Keratinocyte (primary cell): ENCODE results near the genes VWF and TNFRSF1A.

CAGE:
- cytosol, long polyA minus RNA, result no peak
- cytosol, long polyA plus RNA, result no peak
- long polyA plus RNA, result no peak
- nucleus, long polyA minus RNA, result no peak
- nucleus, long polyA plus RNA, result no peak
These were observed 33.0 kb downstream of the KCNA5 start for GRCh38 chr12:5076581-5077105.

DNA sequence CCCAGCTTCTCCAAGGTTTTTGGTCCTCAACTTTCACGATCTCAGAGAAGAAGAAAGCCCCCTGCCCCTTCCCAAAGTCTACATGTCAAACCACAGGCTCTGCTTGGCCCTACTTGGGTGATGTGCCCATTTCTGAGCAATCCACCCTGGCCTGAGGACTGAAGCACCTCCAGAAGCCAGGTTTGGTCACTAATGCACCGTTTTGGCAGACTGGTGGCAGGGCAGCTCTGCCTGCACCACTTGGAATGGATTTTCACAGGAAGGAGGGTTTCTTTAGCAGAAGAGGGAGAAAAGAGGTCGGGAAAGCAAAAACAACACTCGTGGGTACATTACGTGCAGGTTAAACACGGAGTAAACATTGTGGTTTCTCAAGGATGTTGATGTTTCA lies 70.7 kb downstream of the KCNA5 start:
CAGE:
- cytosol, long polyA minus RNA, result no peak
- cytosol, long polyA plus RNA, result no peak
- long polyA plus RNA, result no peak
- nucleus, long polyA minus RNA, result no peak
- nucleus, long polyA plus RNA, result no peak

DNA sequence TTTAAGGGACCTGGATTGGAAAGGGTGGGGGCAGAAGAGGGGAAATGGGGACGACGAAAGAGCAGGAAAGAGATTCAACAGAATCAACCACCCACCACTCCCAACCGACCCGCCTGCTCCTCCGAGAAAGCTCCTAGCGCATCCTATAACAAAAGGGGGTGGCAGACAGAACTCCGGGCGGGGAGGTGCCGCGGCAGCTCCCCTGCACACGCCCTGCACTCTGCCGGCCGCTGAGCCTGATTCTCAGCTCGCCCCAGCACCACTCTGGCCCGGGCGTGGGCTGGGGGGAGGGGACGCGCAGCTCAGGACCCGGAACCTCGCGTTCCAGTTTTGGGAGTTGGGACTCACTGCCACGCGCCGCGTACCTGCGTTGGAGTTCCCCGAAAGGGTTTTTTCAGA lies 782 bp downstream of the NTF3 start:
CAGE:
- cytosol, long polyA minus RNA, result no peak
- cytosol, long polyA plus RNA, result no peak
- long polyA plus RNA, result no peak
- nucleus, long polyA minus RNA, result no peak
- nucleus, long polyA plus RNA, result no peak

GRCh38 chr12:5716096-5716568 lies 228.9 kb downstream of the ANO2 start:
CAGE:
- cytosol, long polyA minus RNA, result no peak
- cytosol, long polyA plus RNA, result no peak
- long polyA plus RNA, result no peak
- nucleus, long polyA minus RNA, result no peak
- nucleus, long polyA plus RNA, result no peak

DNA sequence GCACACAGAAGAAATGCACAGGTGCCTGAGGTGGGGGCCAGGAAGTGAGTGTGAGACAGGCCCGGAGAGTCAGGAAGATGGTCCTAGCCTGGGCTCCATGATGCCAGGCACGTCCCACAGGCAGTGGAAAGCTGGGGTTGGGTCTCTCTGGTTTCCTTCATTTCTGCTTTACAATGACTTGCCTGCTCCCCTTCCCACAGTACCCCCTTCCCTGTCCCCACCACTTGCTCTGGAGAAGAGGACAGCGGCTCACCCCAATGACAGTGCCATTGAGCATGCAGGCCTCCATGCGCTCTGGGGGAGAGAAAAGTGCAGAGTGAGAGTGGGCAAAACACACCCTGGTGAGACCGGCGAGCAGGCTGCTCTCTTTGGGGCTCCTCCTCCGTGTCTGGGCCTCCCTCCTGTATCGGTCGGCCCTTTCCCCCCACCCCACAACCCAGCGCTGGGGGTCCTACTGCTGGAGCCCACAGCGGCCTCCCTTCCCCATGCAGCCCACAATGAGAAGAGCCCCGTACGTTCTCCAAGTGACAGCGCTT lies 22.9 kb upstream of the ANO2 start:
CAGE:
- cytosol, long polyA minus RNA, result no peak
- cytosol, long polyA plus RNA, result no peak
- long polyA plus RNA, result no peak
- nucleus, long polyA minus RNA, result no peak
- nucleus, long polyA plus RNA, result no peak

GRCh38 chr12:5981760-5982004 lies 36.6 kb upstream of the ANO2 start:
CAGE:
- cytosol, long polyA minus RNA, result no peak
- cytosol, long polyA plus RNA, result no peak
- long polyA plus RNA, result no peak
- nucleus, long polyA minus RNA, result no peak
- nucleus, long polyA plus RNA, result no peak

DNA sequence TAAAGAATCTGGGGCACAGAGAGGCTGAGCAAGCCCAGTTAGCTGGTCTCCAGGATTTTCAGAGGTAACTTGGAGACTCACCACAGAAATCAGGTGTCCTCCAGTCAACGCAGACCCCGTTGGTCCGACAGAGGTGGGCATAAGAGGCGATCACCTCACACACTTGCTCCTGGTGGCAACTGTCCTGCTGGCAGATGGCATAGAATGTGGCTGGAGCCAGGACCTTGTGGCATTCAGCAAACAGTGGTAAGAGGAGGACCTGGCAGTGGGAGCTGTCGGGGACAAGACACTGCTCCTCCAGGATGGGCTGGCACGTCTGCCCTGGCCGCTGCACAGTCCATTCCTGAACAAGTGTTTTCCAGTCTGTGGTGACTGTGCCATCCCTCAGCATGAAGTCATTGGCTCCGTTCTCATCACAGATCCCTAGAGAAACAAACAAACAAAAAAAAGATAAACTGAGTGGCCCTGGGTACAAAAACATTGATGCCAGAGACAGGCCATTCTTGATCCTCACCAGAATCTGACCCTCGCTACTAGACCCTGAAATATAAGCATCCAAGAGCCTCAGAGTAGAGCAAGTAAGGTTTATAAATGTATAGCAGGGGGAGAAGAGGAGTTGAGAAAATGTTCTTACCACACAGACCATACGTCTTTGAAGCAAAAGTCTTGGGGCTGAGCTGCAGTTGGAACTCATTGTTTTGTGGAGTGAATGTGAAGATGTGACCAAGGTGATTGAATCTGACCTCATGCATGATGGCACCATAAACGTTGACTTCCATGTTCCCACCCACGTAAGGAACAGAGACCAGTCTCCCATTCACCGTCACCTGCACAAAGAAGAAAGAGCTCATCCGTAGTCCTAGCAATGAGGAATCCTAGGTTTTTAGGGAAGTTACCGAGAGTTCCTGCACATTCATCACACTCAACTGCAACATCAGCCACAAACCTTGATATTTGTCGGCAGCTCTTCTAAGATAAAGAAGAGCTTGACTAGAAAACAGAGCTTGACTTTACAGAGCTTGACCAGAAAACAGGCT lies 49.0 kb upstream of the ANO2 start:
CAGE:
- cytosol, long polyA minus RNA, result no peak
- cytosol, long polyA plus RNA, result no peak
- long polyA plus RNA, result no peak
- nucleus, long polyA minus RNA, result no peak
- nucleus, long polyA plus RNA, result no peak

DNA sequence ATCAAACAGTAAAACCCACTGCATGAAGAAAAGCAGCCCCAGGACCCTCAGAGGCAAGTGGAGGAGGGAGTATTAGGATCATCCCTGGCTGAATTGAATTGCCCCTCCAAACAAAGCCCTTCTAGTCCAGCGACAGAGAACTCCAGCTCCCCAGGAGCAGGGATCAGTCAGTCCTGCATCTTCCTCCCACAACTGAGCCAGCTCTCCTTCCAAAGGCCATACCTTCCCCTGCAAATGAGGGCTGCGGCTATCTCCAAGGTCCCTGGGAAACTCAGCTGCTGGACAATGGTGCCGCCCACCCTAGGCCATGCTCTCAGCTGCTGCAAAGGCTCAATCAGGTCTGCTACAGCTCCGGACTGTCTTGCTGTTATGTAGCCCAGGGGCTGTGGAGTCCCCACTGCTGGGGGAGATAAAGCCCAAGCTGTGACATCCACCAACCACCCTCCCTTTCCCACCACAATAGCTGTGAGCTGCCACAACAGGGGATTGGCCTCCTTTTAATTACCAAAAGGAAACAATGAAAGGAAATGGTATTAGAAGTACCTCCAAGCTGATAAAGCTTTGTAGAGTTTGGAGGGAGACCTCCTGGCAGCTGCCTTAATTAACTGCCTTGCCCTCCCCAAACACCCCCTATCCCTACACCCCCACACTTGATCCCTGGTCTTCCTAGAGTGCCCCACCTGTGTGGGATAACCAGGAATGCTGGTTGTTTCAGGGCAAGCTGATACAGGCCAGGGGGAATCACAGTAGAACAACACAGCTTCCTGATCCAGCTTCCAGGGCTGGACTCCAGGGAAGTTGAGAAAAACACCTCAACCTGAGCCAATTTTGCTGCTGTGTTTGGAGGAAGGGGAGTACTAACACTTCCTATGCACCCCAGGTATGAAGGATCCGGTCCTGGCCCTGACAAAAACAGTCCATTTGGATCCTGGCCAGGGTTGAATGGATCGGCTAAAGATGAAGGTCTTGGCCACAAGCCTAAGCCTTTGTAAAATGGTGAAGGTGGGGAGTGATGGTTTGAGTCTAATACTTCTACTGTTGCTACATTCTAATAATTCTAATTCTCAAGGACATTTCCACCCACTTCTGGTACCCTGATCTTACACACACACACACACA lies at the start of gene VWF:
VWF (minus strand) TSS at position 472 of the 1,119 bp plus-strand sequence.
CAGE:
- cytosol, long polyA minus RNA, result no peak
- cytosol, long polyA plus RNA, result no peak
- long polyA plus RNA, result no peak
- nucleus, long polyA minus RNA, result no peak
- nucleus, long polyA plus RNA, result no peak

CAGE:
- cytosol, long polyA minus RNA, result no peak
- cytosol, long polyA plus RNA, result no peak
- long polyA plus RNA, result no peak
- nucleus, long polyA minus RNA, result no peak
- nucleus, long polyA plus RNA, result no peak
These were observed 11.0 kb downstream of the CD9 start for GRCh38 chr12:6211180-6211705.

GRCh38 chr12:6225620-6226464 lies 25.6 kb downstream of the CD9 start:
CAGE:
- cytosol, long polyA minus RNA, result no peak
- cytosol, long polyA plus RNA, result no peak
- long polyA plus RNA, result no peak
- nucleus, long polyA minus RNA, result no peak
- nucleus, long polyA plus RNA, result no peak

DNA sequence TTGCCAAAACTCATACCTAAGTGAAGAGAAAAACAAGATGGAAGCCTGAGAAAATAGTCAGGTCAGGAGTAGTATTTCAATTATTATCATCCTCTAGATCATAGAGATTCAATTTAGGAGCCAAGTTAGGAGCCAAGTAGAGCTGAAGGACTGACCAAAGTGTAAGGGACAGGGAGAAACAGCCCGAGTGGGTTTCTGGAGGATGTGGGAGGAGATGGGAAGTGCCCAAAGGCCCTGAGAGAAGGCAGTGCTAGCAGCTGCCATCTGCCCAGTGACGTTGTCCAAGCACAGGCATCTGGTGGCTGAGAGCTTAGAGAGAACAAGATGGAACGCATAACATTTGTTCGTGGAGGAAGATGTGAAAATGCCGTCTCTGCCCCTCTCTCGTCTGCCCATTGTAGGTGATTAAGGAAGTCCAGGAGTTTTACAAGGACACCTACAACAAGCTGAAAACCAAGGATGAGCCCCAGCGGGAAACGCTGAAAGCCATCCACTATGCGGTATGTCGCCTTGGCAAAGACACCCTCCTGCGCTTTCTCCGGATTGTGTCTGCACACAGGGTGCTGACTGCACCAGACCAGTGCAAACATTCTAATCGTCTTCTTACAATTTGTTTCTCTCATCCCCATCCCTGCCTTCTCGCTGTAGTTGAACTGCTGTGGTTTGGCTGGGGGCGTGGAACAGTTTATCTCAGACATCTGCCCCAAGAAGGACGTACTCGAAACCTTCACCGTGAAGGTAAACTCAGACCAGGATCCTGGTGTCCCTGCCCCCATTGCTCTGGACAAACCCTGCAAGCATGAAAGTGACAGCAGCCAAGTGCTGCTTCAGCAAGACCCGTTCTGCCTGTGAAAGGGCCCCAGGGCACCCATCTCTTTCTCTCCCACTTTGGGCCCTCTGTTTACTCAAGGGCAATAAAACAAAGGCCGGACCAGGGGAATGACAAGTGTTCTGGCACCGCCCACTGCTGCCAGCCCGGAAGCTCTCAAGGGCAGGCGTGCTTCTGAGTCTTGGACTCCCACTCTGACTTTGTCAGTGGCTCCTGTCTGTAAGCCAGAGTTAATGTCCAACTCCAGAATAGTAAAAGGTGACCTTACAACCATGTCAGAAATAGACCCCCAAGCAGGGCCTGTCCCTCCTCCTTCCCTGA lies 35.0 kb downstream of the CD9 start:
CAGE:
- cytosol, long polyA minus RNA, result start-site peak on the plus strand centred at position 442 of the sequence, 29 bp wide, 129 reads
- cytosol, long polyA plus RNA, result no peak
- long polyA plus RNA, result no peak
- nucleus, long polyA minus RNA, result no peak
- nucleus, long polyA plus RNA, result no peak

CAGE:
- cytosol, long polyA minus RNA, result start-site peak on the plus strand at chr12:6236194-6236253, 50 reads
- cytosol, long polyA plus RNA, result no peak
- long polyA plus RNA, result no peak
- nucleus, long polyA minus RNA, result start-site peak on the minus strand at chr12:6236209-6236242, 5 reads
- nucleus, long polyA plus RNA, result no peak
These were observed 35.8 kb downstream of the CD9 start for GRCh38 chr12:6235978-6236369.

CAGE:
- cytosol, long polyA minus RNA, result no peak
- cytosol, long polyA plus RNA, result no peak
- long polyA plus RNA, result no peak
- nucleus, long polyA minus RNA, result no peak
- nucleus, long polyA plus RNA, result no peak
These were observed 33.3 kb upstream of the PLEKHG6 start for GRCh38 chr12:6277161-6277525.

DNA sequence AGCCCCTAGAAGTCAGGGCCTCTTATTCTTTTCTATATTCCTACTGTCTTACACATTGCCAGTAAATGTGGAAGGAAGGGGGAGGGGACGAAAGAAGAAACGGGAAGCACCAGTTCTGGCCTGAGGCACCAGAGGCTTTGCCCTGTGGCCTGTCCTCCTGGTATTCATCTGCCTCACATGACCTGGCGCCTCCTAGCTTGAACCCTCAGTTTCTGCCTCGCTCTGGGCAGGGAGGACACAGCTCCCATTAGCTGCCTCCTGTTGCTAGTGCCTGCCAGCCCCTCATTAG lies 3.0 kb upstream of the PLEKHG6 start:
CAGE:
- cytosol, long polyA minus RNA, result no peak
- cytosol, long polyA plus RNA, result no peak
- long polyA plus RNA, result no peak
- nucleus, long polyA minus RNA, result no peak
- nucleus, long polyA plus RNA, result no peak

DNA sequence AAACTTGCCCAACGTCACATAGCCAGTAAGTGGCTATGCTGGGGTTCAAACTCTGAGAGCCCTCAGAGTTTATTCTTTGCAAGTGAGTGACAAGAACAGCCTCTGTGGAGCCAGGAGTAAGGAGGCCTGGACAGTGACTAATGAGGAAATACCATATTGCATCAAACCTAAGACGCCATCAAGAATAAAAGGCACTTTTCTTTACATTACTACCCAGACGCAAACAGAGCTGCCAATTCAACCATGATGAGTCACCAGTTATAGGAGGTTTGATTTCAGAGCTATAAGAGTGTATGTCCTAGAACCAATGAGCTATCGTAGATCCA lies 9.4 kb downstream of the TNFRSF1A start:
CAGE:
- cytosol, long polyA minus RNA, result no peak
- cytosol, long polyA plus RNA, result no peak
- long polyA plus RNA, result no peak
- nucleus, long polyA minus RNA, result no peak
- nucleus, long polyA plus RNA, result no peak

DNA sequence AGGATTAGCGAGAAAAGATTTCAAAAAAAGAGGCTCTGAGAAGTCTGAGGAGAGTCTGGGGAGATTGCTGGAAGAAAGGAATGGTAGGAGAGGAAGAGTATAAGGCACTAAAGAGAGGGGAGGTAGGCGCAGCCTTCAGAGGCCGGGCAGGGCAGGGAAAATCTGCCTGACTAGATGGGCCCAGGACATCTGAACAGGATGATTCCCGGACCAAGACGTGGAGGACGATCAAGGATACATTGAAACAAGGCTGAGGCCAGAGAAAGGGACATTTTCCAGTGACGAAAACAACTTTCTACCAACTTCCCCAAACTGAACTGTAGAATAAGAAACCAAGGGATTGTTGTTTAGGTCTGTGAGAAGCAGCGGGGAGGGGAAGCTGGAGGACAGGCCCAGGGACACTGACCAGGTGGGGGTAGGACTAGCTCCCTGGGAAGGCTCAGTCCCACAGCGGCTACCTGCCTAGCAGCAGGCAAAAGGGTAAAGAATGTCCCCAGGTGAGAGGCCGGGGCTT lies 1.2 kb downstream of the TNFRSF1A start:
CAGE:
- cytosol, long polyA minus RNA, result no peak
- cytosol, long polyA plus RNA, result no peak
- long polyA plus RNA, result no peak
- nucleus, long polyA minus RNA, result no peak
- nucleus, long polyA plus RNA, result no peak

CAGE:
- cytosol, long polyA minus RNA, result start-site peak on the minus strand at chr12:6342003-6342065, 427 reads
- cytosol, long polyA plus RNA, result start-site peak on the minus strand at chr12:6342003-6342079, 2,005 and 294 reads in 2 replicates
- long polyA plus RNA, result start-site peak on the minus strand at chr12:6341998-6342102, 1,878 and 1,605 reads in 2 replicates
- nucleus, long polyA minus RNA, result start-site peak on the minus strand at chr12:6342003-6342076, 3,831 reads
- nucleus, long polyA plus RNA, result start-site peak on the minus strand at chr12:6341998-6342079, 3,555 and 3,218 reads in 2 replicates
These were observed at the start of gene TNFRSF1A for GRCh38 chr12:6341474-6342430. Gene TNFRSF1A, minus strand, starts transcription at chr12:6342076.

CAGE:
- cytosol, long polyA minus RNA, result no peak
- cytosol, long polyA plus RNA, result no peak
- long polyA plus RNA, result no peak
- nucleus, long polyA minus RNA, result no peak
- nucleus, long polyA plus RNA, result no peak
These were observed 1.5 kb downstream of the CD27 start for GRCh38 chr12:6446269-6446689.

GRCh38 chr12:6452238-6453427 lies 791 bp downstream of the TAPBPL start:
CAGE:
- cytosol, long polyA minus RNA, result no peak
- cytosol, long polyA plus RNA, result no peak
- long polyA plus RNA, result no peak
- nucleus, long polyA minus RNA, result no peak
- nucleus, long polyA plus RNA, result no peak

DNA sequence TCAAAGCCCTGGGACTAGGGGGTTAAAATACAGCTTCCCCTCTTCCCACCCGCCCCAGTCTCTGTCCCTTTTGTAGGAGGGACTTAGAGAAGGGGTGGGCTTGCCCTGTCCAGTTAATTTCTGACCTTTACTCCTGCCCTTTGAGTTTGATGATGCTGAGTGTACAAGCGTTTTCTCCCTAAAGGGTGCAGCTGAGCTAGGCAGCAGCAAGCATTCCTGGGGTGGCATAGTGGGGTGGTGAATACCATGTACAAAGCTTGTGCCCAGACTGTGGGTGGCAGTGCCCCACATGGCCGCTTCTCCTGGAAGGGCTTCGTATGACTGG lies 1.6 kb downstream of the GAPDH start:
CAGE:
- cytosol, long polyA minus RNA, result no peak
- cytosol, long polyA plus RNA, result no peak
- long polyA plus RNA, result no peak
- nucleus, long polyA minus RNA, result no peak
- nucleus, long polyA plus RNA, result no peak